Mesenchymal stem cell of adipose (primary cell): ENCODE data around the gene POT1.

GRCh38 chr7:123041034-123041404, 45.5 kb upstream of the TAS2R16 start:
- CAGE, long polyA plus RNA: no peak

DNA sequence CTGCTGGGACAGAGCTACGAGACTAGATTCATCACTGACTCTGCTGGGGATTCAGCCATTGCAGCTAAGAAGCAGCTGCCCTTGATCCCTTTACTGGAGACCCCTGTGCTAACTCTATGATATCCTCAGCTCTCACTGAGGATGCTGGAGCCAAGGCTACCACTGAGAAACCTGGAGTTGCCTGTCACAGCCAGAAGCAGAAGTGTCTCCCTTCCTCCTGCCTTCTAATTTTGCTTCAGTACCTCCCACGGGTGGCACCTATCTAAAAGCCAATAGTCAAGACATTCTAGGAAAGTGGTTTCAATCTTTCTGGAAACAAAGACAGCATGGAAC, 126.6 kb downstream of the IQUB start:
- CAGE, long polyA plus RNA: no peak

DNA sequence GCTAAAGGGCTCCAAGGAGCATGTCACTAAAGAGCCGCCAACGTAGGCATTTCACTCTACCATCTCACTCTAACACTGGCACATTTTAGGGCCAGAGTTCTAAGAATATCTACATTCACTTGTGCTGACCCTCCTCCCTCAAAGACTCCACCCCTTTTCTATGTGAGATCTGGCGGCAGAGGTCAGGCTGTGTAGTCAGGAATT, 18.0 kb downstream of the LMOD2 start:
- CAGE, long polyA plus RNA: no peak

GRCh38 chr7:124762676-124763302, 2.8 kb downstream of the GPR37 start:
- CAGE, long polyA plus RNA: no peak

DNA sequence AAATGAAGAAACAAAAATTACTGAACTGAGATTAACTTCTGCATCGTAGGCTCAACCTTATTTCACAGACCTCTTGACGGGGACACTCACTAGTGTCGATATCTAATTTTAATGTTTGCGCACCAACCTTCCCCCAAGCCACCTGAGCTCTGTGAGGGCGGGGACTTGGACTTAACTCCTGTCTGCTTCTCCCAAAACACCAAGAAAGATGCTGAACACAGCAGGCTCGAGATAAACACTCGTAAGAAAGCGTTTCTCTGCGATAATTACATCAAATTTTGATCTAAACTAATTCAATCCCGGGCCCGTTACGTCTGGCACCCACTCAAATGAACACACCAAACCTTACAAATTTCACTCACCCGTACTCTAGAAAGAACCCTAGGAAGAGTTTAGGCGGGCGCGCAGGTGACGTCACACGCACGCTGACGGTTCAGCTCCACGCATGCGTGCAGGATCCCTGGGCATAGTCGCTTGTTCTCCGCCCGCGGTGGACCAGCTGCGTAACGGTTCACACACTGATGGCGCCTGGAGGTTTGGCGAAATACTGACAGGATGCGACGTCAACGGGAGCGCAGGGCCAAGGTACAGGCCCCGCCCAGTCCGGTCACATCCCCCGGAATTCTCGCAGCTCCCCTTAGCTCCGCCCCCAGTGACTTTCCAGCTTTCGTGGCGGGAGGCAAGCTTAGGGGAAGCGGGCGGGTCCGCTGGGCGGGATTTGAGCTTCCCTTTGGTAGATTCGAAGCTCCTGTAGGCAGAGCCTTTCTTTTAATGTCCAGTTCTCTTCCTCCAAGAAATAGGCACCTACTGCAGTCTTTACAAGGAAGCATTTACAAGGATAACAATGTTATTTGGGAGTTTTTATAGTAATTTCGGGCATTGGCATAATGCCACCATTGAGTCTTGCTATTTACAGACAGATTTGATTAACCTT, at the start of gene POT1:
Gene POT1 (minus strand): TSS at position 394 of the 934 bp plus-strand sequence.
- CAGE, long polyA plus RNA: no peak

DNA sequence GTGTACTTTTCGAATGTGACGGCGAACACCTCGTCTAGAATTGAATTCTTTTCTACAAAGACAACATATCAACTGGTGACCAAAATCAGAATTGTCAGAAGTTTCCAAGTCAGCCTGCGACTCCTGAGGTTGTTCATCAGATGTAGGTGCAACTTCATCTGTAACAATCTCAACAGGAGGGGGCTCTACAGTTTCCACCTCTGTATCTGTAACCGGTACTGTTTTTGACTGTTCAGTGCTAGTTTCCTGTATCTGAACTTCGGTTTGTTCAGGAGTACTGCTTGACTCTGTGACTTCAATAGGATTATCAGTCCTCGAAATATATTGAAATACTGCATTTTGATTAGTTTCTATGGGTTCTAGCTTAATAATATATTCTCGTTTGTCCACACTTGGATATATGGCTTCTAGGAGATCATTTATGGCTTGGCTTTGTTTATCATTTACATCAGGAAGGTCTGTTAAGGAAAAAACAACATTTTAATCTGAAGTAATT, 17.9 kb downstream of the ZNF800 start:
- CAGE, long polyA plus RNA: no peak

DNA sequence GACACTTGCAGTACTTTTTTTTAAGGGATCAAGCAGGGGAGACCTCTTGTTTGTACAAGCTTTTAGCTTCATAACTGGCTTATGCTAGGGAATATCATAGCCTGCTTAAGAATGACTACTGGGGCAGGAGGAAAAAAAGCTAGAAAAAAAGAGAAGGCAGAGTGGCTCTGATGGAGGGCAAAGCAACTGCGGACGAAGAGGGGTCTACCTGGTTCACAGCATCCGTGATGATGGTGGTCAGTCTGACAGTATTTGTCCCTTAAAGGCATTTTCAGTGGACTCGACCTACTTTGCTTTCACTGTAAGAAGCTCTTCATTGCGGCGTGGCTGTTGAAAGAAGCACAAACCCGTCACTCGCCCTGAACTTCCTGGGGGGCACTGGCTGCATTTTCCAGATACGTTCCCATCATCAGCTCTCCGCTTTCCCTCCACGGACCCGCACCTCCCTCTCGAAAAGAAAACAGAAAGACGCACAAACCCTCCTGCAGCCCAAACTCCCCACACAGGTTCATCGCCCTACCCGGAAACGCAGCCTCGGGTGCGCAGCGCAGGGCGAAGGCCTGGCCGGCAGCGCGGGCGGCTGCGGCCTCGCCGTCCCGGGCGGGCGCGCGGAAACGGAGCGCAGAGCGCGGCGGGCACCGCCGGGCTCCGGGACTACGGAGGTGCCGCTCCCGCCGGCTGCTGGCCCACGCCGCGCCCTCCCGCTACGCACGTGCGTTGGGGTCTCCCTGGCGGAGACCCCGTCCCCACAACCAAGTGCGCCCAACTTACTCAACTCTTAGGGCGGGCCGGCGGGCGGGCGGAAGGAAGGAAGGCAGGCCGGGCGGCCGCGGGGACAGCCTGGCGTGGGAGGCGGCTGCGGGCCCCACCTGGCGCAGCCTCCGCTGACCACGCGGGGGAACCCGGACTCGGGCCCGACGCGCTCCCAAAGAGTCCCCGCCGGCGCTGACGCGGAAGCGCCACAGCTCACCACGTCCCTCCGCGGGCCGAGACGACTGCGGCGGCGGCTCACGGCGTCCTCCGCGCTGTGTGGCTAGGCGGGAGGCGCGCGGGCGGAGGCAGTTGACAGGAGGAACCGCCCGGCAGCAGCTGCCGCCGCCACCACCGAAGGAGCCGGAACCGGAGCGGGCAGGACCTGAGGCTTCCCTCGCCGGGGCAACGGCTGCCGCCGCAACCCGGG, 829 bp downstream of the ZNF800 start:
- CAGE, long polyA plus RNA: no peak

DNA sequence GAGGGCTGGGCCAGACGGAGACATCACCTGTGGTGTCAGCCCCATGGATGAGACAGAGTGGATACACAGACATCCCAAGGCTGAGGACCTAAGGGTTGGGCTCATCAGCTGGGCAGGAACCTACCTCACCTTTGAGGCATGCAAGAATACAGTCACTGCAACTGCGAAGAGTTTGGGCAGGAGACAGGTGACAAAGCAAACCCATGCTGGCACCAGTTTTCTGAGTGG, 189 bp downstream of the FSCN3 start:
- CAGE, long polyA plus RNA: no peak

- CAGE, long polyA plus RNA: no peak
These were observed 3.0 kb downstream of the SND1 start for GRCh38 chr7:127654971-127655383.

DNA sequence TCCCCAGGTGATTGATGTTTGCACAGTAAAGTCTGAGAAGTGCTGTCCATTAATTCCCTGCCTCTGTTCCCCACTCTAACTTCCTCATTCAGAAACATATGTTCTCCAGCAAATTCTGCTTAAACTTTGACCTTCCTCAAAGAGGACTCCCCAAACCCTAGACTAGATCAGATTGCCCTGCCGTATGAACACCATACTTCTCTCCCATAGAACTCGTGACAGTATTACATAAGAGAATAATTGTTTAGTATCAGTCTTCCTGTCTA, 16.1 kb downstream of the SND1 start:
- CAGE, long polyA plus RNA: no peak

DNA sequence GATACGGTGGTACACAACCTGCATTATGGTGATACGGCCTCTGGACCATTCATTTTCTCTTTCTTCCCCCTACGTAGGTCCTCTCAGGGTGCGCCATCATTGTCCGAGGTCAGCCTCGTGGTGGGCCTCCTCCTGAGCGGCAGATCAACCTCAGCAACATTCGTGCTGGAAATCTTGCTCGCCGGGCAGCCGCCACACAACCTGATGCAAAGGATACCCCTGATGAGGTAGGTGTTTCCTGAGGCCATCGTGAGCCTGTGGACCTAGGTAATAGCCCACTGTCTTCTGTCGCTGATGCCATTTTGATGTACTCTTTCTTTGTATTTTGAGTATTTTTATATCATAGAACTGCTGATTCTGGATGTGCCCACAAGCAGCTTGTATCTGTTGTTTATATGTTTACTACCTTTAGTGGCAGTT, 34.6 kb downstream of the SND1 start:
- CAGE, long polyA plus RNA: no peak

- CAGE, long polyA plus RNA: no peak
These were observed 51.1 kb downstream of the SND1 start for GRCh38 chr7:127703113-127703474.

GRCh38 chr7:127884267-127884938, 146.8 kb downstream of the LRRC4 start:
- CAGE, long polyA plus RNA: no peak

DNA sequence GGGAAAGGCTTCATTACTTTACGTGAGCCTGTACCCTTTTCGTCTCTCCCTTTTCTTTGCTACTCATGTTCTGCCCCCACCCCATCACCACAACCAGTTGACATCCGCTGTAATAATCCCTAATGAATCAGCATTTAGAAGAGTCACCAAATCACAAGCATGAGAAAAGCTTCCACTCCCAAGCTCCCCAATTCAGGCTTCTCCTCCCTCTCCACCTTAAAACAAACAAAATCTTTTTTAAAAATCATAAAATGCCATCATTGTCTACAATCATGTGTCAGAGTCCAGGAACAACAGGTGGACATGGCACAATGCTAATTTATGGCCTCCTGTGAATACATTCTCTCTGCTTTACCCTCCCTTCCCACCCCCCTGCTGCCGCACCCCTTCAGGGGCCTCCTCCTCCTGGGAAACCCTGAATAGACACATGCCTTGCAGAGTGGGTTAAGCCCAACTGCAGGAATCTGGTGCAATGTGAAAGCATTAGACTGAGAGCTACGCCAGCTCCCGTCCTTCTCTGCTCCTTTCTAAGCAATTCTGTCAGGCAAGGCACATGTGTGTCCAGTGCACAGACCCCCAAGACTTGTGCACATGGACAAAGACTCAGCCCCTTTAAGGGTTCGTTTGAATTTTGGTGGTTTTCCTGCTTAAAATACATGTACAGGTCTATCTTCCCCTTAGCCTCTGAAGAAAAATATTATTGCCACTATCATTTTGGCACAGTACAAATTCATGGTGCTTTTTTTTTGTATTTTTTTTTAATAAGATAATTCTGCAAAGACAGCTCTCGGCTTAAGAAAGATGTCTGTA, 3.6 kb downstream of the LRRC4 start:
- CAGE, long polyA plus RNA: no peak

GRCh38 chr7:128028251-128028773, 2.9 kb downstream of the LRRC4 start:
- CAGE, long polyA plus RNA: no peak

- CAGE, long polyA plus RNA: no peak
These were observed 81.6 kb upstream of the LRRC4 start for GRCh38 chr7:128112750-128113269.

DNA sequence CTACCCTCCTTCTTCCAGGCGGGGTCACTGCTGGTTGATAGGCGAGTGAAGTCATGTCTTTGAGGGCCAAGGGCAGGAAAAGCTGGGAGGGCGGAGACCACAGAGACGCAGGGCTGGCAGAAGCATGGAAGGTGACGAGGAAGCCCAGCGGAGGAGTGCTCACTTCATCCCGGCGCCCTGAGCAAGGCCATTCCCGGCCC, 28.3 kb downstream of the IMPDH1 start:
- CAGE, long polyA plus RNA: no peak

GRCh38 chr7:128410178-128410834, 524 bp upstream of the IMPDH1 start:
- CAGE, long polyA plus RNA: no peak

DNA sequence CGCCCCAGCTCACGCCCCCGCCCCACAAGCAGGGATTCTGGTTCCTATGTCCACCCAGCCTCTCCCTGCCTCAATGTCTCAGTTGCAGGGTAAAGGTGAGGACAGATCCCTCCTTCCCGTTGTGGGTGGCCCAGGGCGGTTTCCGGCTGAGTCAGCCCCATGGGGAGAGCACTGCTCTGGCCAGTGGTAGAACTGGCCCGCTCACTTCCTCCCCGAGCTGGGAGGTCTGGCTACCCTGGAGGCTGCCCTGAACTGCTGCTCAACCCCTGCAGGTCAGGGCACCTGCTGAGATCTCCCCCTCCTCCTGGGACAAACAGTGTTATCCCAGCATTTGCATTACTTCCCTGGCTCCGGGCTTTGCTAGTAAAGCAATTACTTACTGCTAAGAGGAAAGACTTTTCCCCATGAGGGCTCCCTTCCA, 21.4 kb upstream of the IMPDH1 start:
- CAGE, long polyA plus RNA: no peak

DNA sequence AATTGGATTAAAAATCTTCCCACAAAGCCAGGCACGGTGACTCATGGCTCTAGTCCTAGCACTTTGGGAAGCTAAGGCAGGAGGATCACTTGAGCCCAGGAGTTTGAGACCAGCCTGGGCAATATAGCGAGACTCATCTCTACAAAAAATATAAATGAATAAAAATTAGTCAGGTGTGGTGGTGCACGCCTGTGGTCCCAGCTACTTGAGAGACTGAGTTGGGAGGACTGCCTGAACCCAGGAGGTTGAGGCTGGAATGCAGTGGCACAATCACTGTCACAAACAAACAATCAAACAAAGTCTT, 79.0 kb downstream of the METTL2B start:
- CAGE, long polyA plus RNA: no peak